Right common carotid artery plus branches (tissue), 1 donor: ENCODE results near the genes VSTM2L, TGM2 and BPI.

GRCh38 chr20:37522245-37523541, 1.6 kb downstream of the NNAT start:
- PRO-cap: no peak

DNA sequence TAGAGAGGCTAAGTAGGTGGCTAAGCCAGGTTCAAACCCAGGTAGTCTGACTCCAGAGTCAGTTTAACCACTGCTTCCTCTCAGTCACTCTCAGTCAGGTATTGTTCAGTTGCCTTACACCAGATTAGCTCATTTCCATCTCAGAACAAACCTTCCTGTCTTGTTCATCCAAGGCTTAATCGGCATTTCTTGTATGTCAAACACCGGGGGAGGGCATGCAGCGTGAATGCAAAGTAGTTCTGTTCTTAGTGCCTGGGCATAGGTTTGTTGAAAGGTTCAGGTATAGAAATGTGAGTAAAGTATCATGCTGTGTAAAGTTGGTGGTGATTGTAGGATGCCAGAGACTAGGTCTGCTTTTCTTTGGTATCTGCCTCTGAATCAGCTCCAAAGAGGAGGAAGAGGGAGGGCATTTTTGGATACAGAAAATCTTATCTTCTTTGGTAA, 51.8 kb downstream of the CTNNBL1 start:
- PRO-cap: no peak

GRCh38 chr20:37902569-37903334, at the start of gene VSTM2L:
TSS of gene VSTM2L (plus strand) at chr20:37903127.
- PRO-cap: bidirectional peak, plus-strand start at chr20:37903129, minus-strand start at chr20:37902921

- PRO-cap: no peak
Observed at GRCh38 chr20:38059296-38059586, 25.7 kb downstream of the RPRD1B start.

- PRO-cap: no peak
Observed at GRCh38 chr20:38067416-38067928, 33.9 kb downstream of the RPRD1B start.

DNA sequence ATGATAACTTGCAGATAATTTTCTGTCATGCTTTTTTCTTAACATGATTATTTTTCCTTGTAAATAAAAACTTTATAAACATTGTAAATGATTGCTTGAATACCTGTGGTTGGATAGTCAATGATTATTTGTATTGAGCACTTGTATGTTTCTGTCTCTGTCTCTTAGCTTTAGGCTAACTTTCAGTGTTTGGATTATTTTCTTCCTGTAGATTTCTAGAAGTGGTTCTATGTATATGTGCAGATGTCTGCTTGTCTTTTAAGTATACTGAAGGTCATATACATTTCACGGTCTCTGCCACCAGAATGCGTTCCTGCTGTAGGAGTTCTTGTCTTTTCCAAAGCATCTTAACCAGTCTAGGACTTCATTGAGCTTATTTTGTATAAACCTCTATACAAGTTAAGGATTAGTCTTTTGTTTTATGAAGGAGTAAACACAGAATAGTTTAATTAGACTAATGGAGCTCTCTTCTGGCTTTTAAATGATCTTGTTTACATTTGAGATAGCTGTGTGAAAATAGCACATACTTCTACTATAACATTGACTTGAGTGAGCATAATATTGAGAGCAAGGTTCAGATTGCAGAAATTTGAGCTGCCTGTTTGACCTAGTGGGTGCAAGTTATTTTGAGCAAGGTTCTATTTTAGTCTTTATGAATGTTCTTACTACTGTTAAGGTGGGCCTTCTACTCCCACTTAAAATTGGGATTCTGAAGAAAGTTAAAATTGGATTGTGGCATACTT, 41.5 kb downstream of the RPRD1B start:
- PRO-cap: no peak

DNA sequence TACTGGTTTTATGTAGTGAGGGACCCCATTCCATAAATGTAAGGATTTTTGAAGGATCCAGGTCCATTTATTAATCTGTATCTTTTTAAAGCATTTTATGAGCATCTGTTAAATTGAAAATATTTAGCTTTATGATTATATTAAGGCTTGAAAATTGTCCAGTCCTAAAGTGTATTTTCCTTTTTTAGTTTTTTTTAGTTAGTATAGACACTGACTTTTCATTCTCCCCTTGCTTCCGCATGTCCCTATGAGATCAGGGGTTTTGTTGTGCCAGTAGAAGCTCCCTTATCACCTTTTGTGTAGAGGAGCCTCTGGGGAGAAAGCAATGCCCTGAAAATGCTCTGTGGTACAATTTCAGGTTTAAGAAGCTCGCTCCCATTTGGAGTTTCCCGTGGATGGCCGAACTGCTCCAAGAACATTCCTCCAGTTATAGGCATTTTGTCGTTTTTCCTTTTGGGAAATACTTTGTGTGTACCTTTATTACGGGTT, 49.8 kb downstream of the RPRD1B start:
- PRO-cap: no peak

DNA sequence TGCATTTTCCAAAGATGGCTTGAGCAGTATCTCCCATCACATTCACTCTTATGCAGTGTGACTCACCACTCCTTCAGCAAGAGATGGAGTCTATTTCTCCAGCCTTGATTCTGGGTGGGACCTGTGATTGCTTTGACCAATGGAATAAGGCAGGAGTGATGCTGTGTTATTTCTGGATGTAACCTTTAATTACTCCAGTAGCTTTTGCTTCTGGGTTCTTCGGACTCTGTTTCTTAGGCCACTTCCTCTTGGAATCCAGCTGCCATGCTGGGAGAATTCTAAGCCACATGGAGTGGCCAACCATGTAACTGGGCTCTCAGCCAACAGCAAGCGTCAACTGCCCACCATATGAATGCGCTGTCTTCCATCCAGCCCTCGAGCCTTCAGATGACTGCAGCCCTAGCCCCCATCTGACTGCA, 50.7 kb downstream of the TGM2 start:
- PRO-cap: no peak

- PRO-cap: bidirectional peak, plus-strand start at chr20:38165370, minus-strand start at chr20:38165270
Observed at GRCh38 chr20:38164800-38165623, at the start of gene TGM2. TSS of gene TGM2 (minus strand) at chr20:38165270.

DNA sequence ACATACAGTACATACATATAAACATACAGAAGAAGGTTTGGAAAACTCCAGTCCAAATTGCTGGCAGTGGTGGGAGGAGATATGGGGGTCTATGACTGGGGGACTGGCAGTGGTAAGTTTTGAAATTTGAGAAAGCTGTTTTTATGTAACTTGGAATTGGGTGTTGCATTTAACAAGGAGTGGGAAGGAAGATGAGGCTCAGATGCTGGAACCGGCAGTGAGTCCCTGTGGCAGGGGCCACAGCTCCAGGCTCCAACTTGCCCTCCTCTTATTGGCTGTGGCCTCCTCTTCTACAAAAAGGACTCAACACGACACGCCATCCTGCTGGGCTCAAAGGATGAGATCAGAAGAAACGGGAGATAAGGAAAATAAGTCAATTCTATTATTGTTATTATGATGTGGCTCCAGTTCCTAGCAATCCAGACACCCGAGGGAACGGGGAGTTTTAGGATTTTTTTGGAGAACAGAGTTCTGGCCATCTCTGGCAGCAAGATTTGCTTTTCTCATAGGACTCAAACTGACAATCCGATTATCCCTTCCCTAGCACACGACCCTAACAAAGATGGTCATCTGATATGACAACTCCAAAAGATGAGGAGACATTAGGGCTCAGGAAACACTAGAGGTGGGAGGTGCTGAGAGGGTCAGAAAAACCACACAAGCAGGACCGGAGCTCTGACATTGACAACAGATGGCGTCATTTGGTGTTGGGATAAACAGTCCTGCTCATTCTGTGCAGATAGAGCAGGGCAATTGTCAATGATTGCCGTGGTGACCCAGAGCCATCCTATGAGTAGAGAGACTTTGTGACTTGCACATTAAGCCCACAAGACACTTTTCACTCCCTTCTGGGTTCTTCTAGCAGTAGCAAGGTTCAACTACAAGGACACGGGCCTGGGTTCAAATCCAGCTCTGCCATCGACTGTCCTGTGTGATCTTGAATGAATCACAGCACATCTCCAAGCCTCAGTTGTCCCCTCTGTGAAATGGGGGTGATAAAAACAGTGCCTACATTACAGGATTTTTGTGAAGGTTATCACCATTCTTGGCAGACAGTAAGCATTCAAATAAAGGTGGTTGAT, 6.1 kb upstream of the TGM2 start:
- PRO-cap: no peak

DNA sequence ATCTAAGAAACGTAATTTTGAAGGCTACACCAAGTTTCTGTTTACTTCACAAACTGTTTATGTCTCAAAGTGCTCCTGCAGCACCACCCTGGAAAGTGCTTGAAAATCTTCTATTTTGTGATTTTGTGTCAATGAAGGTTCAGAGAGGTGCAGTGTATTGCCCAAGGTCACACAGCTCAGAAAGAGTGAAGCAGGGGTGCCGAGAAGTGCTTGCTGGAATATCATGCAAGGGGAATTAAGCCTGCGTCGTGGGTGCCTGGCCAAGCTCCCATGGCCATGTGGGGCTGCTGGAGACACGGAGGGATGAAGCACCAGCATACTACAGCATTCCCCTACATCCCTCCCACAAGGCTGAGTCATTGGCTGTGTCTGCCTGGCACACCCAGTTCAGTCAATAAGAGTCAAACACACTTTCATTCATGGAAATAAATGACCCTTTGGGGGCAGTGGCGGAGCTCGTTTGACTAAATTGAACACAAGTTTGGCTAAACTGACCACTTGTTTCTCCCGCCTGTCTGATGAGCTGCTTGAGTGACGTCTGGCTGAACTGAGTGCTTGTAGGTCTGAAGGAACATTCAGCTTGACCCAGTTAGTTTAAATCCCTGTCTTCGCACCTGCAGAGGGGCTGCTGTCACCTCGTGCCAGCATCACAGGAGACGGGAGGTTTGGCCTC, 8.2 kb upstream of the TGM2 start:
- PRO-cap: no peak

GRCh38 chr20:38245630-38246215, 14.8 kb downstream of the KIAA1755 start:
- PRO-cap: bidirectional peak, plus-strand start at chr20:38245953, minus-strand start at chr20:38245885

GRCh38 chr20:38303692-38304435, at the start of gene BPI:
TSS of gene BPI (plus strand) at chr20:38304156.
- PRO-cap: no peak

DNA sequence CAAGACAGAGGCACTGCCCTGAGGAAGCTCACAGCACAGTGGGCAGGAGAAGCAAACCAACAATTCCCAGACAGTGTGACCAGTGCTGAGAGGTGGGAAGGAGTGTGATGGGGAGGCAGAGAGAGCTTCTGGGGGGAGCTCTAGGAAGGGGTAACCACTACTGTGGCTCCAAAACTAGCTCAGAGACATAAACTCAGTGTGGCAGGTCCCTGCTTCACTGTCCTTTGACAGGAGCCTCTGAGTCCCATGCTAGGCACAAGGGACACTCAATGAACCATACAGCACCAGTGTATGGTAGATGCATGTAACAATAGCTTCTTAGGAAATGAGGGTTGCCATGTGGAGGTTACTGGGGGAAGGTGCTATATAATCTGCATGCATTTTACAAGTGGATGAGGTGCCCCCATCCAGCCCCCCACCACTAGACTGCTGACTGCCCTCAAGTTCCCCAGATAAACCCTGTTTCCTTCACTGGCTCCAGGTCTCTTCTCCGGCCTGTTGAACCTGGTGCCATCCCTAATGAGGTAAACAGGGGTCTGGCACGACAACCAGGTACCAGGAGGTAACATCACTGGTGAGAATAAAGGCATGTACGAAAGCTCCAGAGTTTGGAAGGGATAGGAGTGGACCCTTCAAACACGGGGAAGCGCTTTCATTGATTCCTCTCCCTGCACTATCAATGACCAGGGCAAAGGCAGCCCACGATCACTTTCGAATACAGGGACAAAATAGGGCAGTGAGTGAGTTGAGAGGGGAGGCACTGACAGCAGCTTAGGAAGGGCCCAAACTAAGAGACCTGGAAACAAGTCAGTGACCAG, 47.8 kb upstream of the RALGAPB start:
- PRO-cap: no peak

- PRO-cap: no peak
Observed at GRCh38 chr20:38633559-38634024, 52.6 kb downstream of the ADIG start.

DNA sequence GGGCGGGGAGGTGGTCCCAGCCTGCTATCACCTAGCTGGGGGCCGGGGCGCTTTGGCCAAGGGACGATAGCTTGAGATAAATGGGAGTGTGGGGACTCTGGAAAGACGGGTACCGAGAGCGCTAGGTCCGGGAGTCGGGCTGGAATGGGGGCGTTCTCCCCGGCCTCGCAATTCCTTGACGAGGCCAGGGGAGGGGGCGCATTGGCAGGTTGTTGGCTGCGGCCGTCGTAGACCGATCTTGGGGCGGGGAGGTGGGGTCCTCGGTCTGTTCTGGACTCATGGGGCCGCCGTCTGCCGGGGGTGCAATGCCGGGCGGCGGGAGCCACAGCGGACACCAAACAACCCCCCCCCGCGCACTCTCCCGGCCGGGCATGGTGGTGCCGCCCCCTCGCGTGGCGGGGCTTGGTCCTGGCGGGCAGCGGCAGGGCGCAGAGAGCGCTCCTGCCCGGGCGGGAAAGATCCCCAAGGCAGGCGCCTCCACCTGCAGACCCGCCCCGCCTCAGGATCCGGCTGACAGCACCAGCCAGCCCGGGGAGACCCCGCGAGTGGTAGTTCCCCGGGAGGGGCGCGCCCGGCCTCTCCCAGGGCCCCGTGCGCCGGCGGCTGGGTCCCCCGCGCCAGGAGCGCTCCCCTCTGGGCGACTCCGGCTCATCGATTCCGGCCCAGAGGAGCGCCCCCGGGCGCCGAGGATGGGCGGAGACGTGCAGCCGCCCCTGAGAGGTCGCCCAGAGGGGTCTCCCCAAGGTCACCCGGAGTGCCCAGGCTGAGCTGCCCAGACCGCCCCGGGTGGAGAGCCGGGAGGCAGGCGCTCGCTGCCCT, 573 bp downstream of the PPP1R16B start:
- PRO-cap: no peak

DNA sequence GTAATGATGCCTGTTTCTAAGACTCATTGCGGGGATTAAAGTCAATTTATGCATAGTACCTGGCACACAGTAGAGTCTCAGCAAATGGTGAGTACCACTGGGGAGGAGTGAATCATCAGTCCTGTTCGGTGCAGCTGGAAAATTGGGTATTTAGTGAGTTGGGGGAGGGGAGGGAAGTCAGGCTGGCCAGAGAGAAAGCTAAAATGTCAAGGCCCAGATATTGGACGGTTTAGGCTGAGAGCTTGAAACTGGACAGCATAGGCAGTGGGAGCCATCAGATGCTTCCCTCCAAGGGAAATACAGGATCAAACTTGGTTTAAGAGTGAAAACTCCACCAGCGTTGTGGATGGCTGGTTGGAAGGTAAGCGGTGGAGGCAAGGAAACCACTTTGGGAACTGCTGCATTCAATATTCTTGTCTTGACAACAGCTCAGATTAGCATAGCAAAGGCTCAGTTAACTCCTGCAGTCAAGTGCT, 12.8 kb downstream of the PPP1R16B start:
- PRO-cap: no peak

- PRO-cap: no peak
Observed at GRCh38 chr20:38857740-38858313, 52.3 kb downstream of the PPP1R16B start.

- PRO-cap: no peak
Observed at GRCh38 chr20:38941755-38942812, 15.9 kb downstream of the FAM83D start.

DNA sequence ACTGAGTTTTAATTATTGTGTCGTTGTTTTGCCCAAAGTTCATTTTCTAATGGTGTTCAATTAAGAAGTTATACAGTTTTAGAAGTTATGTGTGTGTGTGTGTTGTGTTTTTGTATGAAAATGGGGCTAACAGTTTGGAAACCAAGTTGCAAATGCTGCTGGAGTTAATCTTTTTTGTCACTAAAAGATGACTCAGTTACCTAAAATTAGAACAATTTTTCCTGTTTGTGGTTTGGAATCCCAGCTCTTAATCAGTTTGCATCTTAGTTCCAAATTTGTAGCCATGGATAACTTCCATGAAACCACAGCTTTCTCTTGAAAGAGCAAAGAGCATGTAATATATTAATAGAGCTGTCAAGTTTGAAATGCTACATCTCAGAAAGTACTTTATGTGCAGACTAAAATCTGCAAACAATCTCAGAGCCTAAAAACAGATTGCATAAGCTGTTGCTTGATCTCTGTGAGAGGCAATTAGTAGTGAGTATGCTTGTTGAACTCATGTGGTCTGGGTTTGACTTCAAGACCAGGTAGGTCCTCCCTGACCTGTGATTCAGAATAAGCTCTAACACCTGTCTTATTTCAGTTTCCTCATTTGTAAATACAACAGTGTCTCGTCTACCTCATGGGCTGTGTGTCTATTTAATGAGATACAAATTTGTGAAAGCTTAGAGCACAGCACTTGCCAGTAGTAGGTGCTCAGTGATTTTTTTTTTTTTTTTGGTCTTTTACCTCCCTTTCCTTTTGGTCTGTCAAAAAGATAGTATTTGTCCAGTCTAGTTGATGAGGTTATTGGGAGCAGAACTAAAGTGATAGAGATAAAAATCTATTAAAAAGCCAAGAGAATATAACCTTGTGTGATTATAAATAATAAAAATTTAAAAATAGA, 23.6 kb downstream of the DHX35 start:
- PRO-cap: no peak